ENCODE measurements around a stretch of chr7.

- PRO-cap: no peak
These were observed 7.8 kb downstream of the GPER1 start for GRCh38 chr7:1095511-1096375.

DNA sequence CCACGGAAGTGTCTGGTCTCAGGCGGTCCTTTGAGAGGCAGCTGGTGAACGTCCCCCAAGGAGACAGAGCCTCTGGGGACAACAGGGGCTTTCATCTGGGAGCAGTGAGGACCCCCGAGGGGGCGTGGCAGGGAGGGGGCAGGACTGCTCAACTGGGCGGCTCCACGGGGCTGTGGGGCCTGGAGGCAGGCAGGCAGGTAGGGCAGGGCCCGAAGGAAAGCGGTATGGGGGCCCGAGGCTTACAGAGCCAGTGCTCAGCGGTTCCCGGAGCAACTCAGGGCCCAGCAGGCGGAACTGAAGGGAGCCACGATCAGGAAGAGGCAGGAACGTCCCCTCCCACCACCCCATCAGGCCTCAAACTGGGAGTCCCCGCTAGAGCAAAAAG is 21.4 kb upstream of the ZFAND2A start:
- PRO-cap: no peak

DNA sequence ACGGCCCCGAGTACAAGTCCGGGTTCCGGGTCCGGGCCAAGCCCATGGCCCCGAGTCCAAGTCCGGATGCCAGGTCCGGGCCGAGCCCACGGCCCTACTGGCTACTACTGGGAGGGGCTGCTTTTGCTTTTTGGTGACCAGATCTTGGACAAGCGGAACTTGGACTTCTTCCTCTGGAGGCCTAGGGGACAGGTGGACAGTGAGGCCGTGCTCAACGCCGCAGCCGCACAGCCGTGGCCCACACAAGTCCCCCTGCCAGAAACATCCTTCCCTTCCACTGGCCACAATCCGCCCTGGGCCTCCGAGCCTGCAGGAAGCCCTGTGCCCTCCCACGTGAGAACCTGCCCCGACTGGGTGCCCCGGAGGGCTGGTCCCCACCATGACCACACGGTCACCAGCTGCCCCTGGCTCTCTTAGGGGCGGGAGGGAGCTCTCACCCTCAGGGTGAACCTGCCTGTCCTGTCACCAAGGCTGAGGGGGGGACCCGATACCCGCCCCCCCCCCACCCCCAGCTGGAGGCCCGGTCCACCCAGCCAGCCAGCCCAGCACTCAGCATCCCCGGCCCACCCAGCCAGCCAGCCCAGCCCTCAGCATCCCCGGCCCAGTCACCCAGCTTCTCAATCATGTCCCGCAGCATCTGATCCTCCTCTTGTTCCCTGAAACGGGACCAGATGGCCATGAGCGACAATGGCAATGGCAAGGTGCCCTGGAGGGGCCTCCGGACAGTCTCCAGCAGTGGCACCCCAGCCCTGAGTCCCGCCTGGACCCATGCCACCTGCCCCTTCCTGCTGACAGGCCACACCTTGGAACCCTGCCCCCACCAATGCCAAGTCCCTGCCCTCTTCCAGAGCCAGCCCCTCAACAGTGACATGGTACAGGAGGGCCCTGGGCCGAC is 24.5 kb downstream of the MICALL2 start:
- PRO-cap: no peak

- PRO-cap: unidirectional peak, plus-strand start at chr7:1448139
These were observed 11.5 kb downstream of the MICALL2 start for GRCh38 chr7:1447446-1448494.

GRCh38 chr7:1456191-1456474 is 3.1 kb downstream of the MICALL2 start:
- PRO-cap: no peak

- PRO-cap: no peak
These were observed 17.4 kb downstream of the INTS1 start for GRCh38 chr7:1486701-1487246.

DNA sequence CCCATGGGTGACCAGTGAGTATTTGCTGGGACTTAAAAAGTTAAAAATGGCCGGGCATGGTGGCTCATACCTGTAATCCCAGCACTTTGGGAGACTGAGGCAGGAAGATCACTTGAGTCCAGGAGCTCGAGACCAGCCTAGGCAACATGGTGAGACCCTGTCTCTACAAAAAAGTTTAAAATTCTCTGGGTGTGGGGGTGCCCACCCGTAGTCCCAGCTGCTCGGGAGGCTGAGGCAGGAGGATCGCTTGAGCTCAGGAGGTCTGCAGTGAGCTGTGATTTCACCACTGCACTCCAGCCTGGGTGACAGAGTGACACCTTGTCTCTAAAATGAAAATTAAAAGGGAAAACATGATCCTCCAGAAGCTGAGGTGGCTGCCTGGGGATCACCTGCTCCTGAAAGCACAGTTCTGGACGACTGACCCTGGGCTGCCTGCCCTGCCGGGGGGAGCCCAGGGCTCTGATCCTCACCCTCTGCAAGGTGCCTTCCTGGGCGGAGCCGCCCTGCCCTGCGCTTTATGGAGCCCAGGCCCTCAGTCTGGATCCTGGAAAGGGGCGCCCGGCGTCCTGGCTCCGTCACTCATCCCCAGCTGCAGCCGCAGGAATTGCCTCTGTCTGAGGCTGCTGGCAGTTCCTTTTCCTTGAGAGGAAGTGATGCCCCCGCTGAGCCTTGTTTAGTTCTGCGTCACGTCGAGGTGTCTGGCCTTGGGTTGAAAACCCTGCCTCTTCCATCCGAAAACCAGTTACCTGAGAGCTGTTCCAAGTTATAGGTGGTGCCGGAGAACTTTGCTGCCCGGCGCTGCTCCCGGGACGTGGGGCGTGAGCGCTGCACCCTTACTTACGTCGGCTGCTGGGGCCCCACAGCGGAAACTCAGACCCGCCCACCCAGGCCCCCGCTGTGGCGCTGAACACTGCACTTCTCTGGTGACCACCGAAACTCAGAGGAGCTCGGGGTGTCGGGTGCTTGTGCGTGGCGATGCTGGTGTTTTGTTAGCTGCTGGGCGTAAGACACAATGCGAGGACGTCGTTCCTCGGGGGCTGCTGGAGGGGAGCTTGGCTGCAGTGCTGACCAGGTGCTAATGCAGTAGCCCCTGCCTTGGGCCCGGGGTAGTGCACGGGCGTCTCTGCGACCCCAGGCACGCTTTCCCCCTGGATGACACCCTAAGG is 5.2 kb downstream of the MAFK start:
- PRO-cap: no peak

DNA sequence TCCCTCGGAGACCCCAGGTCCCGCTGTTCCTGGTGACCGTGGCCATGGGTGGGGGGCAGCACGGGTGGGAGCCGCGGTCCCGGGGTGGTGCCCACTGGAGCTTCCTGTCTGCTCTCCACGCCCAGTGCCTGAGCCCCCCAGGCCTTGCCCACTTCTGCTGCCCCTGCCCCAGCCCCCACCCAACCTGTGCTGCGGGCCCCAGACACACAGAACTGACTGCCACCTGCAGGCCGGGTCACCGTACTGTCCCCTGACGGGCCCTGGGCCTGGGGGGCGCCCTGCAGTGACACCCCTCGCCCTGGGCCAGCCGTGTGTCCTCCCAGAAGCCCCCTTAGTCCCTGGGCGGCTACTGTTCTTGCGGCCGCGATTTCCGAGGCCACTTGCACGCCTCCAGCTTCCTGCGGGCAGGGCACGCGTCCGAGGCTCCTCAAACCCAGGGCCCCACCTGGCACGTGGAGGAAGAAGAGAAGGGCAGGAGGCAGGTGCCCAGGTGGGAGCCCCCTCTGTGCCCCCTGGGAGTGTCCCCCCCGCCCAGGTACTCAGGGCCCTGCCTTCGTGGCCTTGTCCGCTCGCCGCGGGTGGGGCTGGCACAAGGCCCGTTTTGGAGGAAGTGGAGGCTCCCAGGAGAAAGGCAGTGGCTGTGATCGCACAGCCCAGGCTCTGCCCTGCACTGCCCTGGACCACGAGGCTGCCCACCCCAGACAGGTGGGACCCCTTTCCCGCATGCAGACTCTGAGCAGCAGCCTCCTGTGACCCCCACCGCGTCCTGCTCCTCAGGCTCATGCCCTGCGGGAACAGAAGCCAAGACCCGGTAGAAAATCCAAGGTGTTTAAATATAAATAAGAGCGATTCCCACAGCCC is 10.4 kb downstream of the TMEM184A start:
- PRO-cap: no peak

- PRO-cap: no peak
These were observed 2.3 kb upstream of the TMEM184A start for GRCh38 chr7:1558196-1558723.

DNA sequence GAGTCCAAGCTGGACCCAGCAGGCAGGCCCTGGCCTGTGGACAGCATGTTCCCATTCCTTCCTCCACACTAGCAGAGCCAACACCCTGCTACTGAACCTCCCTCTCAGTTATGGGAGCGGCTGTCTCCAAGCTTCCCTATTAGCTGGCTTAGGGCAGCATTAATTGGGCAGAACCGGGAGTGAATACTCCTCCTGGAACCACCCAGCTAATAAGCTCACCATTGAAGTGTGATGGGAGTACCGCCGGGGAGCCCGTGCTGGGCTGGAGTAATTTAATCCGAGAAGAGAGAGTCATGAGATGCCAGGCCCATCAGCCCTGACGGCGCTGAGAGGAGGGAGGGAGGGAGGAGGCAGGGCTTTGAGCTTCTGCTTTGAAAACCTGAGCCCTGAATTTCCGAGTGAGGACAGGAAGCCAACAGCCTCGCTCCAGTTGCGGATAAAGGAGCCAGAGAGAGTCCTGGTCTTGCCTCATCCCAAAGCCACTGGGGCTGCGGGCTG is 31.8 kb upstream of the ELFN1 start:
- PRO-cap: no peak

DNA sequence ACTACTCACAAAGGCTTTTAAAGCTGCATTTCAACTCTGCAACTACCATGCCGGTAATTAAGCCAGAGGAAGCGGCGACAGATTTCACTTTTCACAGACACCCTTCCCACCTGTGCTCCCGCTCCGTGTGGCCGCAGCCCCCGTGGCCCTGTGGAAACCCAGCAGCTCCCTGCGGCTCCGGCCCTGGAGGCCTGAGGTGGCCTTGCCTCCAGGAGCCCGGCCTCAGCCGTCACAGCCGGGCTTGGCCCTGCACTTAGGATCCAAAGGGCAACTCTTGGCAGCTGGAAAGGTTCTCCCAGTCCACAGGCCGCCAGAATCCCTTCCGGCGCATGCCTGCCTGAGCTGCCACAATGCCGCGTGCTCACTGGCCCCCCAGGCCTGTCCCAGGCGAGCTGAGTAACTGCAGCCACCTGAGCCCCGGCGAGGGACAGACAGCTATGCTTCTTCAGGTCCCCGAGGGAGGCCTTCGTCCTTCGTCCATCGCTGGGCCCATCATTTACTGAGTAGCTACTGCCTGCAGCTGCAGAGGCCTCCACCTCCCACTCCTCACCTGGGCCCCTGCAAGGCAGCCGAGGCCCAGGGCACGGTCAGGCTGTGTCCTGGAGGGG is 172.2 kb downstream of the ELFN1 start:
- PRO-cap: no peak

GRCh38 chr7:1883733-1884252 is 213.7 kb downstream of the ELFN1 start:
- PRO-cap: unidirectional peak, minus-strand start at chr7:1884031

DNA sequence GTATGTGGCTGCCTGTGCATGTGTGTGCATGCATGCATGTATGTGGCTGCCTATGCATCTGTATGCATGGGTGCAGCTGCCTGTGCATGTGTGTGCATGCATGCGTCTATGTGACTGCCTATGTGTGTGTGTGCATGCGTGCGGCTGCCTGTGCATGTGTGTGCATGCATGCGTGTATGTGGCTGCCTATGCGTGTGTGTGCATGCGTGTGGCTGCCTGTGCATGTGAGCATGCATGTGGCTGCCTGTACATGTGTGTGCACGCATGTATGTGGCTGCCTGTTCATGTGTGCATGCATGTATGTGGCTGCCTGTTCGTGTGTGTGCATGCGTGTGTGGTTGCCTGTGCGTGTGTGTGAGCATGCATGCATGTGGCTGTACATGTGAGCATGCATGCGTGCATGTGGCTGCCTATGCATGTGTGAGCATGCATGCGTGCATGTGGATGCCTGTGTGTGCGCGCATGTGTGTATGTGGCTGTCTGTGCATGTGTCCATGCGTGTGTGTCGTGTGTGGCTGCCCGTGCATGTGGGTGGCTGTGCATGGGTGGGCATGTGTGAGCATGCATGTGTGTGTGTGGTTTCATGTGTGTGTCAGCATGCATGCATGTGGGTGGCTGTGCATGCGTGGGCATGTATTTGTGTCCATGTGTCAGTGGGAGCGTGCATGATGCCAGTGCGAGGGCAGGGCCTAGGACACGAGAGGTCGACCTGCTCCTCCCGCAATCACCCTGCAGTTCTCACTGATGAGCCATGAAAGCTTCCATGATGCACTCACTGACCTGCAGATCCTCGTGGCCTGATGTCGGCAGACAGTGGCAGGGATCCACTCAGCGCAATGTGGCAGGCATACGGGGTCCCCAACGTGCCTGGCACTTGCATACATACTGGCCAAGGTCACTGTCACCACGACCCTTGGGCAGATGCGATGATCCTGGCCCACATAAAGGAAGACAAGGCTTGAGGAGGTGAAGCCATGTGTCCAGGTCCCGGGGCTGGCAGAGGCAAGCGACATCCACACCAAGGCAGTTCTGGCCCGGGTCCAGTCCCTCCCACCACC is 218.4 kb downstream of the ELFN1 start:
- PRO-cap: no peak

DNA sequence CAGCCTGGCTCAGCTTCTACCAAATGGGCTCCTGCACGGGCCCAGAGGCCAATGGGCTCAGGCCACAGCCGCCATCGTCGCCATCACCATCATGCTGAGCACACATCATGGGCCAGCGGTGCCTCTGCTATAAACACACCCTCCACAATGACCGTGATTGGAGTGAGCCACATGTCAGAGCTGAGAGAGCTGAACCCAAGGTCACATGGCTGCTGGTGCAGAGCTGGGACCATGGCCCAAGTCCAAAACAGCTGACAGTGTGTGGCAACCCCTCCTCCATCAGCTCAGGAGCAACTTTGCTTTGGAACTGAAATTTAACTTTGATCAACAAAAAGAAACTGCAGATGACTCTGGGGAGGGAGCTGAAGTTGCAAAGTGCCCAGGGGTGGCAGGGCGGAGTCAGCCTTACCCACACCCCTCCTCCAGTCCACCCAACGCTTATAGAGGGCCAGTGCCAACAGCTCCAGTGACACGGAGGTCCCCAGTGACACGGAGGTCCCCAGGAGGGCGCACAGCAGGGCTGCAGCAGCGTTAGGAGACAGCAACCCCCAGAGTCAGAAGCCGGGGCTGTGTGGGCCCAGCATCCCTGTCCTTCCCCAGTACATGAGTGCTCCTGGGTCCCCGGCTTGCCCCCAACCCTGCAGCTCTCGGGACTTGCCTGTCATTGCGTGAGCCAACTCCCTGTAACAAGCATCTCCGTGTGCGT is 249.6 kb downstream of the ELFN1 start:
- PRO-cap: bidirectional peak, plus-strand start at position 343 of the sequence, minus-strand start at position 149 of the sequence; unidirectional peak, plus-strand start at position 484 of the sequence

DNA sequence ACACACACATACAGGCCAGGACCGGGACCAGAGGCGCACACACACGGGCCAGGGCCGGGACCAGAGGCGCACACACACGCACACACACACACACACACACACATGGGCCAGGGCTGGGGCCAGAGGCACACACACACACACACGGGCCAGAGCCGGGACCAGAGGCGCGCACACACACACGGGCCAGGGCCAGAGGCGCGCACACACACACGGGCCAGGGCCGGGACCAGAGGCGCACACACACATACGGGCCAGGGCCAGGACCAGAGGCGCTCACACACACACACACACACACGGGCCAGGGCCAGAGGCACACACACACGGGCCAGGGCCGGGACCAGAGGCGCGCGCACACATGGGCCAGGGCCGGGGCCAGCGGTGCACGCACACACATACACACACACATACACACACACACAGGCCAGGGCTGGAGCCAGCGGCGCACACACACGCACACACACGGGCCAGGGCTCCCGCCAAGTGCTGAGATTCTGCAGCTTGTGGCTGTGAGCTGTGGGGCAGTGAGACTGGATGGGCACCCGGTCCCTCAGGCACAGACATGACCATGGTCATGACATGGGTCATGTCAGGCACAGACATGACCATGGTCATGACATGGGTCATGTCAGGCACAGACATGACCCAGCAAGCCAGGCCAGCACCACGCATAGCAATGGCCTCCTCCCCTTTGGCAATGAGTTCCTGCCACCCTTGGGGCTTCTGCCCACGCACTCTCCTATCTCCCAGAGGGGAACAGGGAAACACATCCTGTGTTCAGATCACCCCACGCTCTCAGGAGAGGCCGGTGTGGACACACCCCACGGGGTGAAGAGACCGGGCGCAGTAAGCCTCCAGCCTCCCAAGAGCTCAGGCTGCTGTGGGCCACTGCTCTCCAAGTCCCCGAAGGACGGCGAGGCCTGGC is 269.1 kb downstream of the ELFN1 start:
- PRO-cap: no peak

DNA sequence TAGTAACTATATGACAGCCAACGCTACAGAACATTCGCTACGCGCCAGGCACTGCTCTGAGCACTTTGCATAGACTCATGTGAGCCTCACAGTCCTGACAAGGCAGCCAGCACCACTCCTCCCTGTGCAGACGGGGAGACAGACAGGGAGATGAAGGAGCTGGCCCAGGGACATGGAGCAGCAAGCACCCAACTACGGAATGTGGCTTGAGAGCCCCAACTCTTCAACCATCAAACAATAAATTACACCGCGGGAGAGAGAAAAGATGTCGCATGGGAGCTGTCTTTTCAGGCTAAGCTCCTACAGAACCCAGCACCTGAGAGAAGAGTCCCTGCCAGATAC is 18.7 kb downstream of the MAD1L1 start:
- PRO-cap: no peak

DNA sequence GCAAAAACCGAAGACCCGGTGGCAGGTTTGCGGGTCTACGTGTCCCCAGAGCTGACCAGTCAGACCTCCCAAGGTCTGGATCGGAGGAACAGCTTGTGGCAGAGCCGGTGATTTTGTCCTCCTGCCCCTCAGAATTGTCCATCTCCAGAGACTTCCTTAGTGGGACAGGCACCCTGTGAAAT is 1.0 kb downstream of the EIF3B start:
- PRO-cap: no peak

GRCh38 chr7:2405289-2405868 is 2.0 kb downstream of the CHST12 start:
- PRO-cap: no peak

DNA sequence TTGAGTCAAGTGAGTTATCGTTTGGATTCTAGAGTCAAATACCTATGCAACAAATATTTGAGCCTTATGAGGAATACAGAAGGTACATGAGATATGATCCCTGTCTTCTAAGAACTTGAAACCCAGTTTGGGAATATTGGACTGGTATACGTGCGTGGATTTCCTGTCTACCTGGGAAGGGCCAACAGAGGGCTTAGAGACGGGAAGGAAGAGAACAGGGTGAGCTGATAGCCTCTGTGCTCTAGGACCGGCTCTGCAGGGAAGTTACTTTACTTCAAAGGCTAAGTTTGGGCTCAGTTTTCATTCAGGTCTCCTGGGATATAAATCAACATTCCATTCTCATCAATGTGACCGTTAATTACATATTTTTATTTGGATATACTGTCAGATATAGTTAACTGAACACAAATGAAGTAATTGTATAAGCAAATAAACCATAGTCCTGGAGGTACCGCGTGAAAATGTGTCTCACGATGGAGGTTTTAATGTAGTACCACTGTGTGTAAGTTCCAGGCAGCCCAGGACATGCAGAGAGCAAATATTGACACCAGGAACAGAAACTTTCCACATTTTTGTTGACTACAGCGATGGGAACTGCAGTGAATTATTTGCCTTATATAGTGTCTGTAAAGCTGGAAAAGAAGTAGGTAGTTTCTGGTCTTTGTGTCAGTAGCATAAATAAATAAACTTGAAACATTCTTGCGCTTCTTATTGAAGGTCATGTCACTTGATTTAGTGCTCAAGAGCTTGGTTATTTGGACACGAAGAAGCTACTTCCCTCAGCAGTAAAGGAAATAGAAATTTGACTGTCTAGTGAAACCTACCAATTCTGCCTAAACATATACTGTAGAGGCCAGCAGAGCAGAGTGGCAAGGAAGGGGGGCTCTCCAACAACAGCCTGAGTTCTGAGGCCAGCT is 8.7 kb downstream of the CHST12 start:
- PRO-cap: no peak

GRCh38 chr7:2451848-2452458 is 24.2 kb downstream of the GRIFIN start:
- PRO-cap: no peak